ENCODE data around the genes STAT5B and HSD17B1.

- PRO-cap: no peak
Measured at GRCh38 chr17:41919498-41919859, 728 bp upstream of the ACLY start.

DNA sequence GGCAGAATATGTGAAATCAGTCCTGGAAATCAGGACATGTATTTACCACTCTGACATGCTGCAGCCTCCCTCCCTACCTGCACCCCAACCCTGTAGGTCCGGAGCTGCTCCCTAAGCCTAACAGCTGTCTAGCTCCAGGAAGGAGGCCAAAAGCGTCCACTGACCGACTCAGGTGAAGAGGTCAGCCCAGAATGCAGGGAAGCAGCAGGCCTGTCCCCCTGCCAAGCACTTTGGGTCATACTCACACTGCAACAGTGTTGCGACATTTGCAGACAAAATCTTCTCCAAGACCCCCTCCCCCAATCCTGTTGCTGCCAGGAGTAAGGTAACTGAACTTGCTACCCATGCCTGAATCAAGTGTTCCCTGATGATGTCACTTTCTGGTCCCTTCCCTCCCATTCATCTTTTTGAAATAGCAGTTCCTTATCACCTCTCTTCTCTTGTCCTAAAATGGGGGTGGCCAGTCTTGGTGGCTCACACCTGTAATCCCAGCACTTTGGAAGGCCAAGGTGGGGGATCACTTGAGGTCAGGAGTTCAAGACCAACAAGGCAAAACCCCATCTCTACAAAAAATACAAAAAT is 1.2 kb upstream of the ACLY start:
- PRO-cap: no peak

DNA sequence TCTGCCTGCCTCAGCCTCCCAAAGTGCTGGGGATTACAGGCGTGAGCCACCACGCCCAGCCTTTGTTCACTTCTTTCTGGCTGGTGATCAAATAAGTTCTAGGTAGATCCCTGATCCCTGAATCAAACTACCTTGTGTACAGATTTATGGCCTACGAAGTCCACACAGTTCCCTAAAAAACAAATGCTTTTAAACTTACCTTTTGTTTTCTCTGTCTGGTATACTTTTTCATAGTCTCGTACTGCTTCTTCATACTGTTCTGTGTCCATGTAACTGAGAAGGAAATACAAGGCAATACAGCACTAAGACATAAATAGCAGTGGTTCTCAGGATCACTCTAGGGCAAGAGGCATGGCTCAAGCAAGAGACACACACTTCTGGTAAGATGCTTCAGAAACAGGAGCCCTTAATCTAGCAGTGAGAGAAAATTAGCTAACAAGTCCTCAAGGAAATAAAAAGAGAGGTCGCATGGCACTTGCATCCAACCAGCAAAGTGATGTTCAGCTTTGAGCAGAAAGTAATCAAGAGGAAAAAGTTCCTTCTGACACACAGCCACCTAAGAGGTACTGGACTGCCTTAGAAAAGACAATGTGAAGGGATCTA is 16.9 kb downstream of the CNP start:
- PRO-cap: no peak

DNA sequence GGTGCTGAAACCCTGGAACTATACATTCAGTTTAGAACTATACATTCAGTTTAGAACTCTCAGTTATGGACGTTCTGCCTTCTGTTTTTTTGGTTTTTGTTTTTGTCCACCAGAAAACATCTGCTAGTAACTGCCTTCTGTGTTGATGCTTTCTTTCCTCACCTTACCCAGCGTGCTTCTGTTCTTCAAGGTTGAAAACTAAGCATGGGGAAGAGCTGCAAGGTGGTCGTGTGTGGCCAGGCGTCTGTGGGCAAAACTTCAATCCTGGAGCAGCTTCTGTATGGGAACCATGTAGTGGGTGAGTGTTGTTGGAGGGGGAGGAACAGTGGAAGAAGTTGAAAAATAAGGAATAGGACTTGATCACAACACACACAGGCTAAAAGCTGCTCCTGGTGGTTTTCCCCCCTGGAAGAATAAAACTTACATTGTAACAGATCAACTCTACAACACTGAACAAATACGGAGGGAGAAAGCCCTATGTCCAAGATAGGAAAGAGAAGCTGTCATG is 1.5 kb downstream of the NKIRAS2 start:
- PRO-cap: no peak

DNA sequence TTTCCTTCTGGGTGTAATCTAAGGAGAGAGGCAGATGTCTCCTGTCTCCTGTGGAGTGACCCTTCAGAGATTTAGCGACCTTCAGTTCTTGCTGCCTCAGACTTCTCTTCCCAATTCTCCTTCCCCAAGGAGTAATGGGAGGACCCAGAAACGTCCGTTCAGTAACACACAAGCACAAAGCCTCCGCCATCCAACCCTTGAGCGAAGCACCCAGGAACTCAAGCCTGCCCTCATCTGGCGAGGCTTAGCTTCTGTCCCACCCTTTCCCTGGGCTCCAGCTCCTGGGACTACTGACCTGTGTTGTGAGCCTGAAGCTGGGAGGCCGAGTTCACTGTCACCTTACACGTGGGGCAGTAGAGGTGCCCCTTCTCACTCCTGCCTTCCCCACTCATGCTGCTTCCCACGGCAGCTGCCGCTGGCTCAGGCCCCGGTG is 8.6 kb downstream of the NKIRAS2 start:
- PRO-cap: no peak

DNA sequence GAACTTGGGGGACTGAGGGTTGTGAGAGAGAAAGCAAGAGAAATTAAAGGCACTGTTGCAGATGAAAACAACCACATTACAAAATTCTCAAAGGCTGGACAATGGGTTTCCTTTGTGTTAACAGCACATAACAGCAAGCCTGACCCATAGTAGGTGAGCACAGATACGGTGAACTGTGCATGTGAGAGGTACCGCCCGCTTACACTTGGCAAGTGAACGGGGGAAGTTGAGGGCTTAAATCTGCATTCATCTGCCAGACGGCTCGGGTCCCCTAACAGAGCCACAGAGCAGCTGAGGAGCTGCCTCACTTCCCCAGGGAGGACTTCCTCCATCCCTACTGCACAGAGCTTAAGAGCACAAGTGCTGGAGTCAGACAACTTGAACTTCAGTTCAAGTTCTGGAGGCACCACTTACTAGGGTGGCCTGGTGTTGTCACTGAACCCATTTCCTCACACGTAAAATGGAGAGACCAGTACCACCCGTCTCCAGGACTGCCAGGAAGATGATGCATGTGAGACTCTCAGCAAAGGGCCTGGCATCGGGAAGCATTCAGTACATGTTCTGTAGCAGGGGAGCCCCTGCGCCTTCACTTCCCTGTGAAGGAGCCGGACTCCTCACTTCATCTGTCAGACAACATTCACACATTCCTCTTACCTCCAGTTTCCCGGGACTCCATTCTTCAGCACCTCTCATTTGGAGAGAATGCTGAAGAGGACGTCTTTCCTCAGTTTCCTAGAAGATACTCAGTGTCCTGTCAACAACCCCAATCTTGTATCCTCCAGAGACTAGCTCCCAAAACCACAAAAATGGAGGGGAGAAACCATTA is 13.3 kb downstream of the RAB5C start:
- PRO-cap: no peak

GRCh38 chr17:42248592-42249301 is 27.4 kb downstream of the STAT5B start:
- PRO-cap: bidirectional peak, plus-strand start at chr17:42248878, minus-strand start at chr17:42248709

- PRO-cap: no peak
Measured at GRCh38 chr17:42249875-42250570, 26.2 kb downstream of the STAT5B start.

DNA sequence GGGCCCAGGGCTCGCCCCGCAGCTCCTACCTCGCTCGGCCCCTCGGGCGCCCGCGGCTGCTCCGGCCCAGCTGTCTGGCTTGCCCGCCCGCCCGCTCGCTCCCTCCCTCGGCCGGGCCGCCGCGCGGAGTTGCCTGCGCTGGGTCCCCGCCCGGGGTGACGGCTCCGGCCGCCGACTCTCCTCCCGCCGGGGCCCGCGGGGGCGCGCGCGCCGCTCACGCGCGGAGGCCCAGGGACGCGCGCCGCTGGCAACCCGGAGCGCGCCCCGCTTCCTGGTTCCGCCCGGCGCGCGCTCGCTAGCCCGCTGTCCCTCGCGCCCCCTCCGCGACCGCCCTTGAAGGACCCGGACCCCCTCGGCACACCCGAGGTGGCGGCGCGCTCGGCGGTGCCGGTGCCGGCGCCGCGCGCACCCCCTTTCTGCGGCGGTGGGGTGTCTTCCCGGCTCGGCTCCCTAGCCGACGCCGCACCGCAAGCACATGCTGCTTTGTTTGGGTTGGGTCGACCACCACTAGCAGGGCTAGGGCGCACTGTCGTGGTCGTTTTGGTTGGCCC is at the start of gene STAT5B:
TSS of gene STAT5B (minus strand) at position 173 of the 551 bp plus-strand sequence.
- PRO-cap: bidirectional peak, plus-strand start at position 358 of the sequence, minus-strand start at position 157 of the sequence

- PRO-cap: no peak
Measured at GRCh38 chr17:42294190-42295088, 6.1 kb downstream of the STAT5A start.

DNA sequence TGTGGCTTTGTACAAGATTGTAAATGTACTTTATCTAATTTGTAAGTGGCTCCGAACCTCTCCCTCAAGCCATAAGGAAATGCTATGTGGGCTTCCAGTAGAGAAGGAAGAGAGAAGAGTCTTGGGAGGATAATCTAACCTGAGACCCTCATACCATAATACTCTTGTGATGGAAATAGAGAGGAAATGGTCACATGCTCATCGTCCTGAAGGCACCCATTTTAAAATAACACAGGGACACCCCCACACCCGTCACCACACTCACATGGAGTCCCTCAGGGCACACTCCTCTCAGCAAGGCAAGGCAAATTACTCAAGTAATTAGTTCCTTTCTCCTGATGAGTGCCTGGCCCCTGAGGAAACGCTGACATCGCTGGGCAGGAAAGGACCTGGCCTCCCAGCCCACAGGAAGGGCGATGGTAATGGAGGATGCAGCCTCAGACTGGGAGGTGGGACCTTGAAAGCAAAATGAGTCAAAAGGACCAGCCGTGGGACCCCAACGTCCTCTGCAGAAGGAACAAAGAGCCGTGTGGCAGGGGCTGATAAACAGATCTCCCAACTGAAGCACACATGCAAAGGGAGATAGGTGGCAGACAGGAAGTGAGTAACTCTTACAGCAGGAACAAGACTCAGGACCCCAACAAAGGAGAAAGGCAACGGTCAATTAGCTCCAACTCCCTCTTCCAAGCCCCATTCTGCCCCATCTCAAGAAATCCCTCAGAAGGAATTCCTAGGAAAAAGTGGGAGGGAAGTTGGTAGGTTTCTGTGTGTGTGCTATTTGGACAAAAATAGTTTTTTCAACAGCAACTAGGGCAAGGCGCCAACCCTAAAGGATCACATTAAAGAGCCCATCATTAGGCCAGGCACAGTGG is 31.5 kb downstream of the STAT5A start:
- PRO-cap: bidirectional peak, plus-strand start at position 405 of the sequence, minus-strand start at position 371 of the sequence; bidirectional peak, plus-strand start at position 791 of the sequence, minus-strand start at position 516 of the sequence

DNA sequence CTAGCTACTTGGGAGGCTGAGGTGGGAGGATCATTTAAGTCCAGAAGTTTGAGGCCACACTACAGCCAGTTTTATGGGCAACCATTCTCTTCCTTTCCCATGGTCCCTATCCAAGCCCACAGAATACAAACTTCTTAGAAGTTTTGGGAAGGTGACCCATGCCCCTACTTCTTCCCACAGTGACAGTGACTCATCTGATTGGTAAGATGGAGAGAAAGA is 47.8 kb downstream of the STAT3 start:
- PRO-cap: no peak

DNA sequence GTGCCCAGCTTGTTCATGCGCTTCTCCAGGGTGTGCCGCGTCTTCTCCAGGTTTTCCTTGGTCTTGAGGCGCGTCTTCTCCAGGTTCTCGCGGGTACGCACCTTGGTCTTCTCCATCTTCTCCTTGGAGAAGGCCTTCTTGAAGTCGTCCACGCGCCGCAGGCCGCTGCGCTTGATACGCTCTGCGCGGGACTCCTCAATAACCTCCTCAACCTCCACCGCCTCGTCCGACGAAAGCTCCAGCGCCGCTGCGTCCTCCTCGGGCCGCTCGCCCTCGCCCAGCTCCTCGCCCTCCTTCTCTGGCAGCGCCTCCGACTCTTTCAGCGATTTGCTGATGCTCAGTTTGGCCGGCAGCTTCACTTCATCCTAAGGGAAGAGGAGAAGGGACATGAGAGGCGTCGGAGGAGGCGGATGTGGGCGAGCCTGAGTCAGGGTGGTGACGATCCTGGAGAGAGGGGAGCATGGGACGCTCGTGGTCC is 16.8 kb upstream of the STAT3 start:
- PRO-cap: no peak

DNA sequence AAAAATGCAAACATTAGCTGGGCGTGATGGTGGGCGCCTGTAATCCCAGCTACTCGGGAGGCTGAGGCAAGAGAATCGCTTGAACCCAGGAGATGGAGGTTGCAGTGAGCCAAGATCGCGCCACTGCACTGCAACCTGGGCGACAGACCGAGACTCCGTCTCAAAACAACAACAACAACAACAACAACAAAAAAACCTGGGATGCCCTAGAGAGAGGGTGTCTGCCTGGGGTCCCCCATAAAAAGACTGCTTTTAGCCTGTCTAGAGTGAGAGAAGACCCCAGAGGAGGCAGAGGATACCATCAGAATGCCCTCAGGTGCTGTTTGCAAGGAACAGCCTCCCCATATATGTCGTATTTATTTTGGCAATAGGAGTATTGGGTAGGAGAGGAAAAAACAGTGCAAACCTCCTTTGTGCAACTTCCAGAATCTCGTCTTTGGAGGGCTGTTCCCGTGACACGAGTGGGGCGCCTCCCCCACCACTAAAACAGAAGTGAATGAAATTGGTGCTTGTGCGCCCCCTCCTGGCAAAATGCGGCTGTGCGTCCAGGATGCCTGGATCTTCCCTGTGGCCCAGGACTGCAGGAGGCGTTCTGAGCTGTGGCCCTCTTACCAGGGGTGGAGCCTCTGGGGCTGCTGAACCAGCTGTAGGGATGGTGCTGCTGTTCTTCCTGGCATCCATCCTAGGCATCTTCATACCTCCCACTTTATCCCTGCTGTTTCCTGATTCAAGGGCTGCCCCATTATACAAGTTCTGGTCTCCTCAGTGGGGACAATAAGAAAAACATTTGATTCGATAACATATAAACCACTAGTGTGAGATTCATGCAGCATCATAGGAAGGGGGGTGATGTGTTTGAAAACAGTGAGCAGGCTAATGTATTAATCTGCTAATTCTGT is 18.7 kb upstream of the NAGLU start:
- PRO-cap: no peak

DNA sequence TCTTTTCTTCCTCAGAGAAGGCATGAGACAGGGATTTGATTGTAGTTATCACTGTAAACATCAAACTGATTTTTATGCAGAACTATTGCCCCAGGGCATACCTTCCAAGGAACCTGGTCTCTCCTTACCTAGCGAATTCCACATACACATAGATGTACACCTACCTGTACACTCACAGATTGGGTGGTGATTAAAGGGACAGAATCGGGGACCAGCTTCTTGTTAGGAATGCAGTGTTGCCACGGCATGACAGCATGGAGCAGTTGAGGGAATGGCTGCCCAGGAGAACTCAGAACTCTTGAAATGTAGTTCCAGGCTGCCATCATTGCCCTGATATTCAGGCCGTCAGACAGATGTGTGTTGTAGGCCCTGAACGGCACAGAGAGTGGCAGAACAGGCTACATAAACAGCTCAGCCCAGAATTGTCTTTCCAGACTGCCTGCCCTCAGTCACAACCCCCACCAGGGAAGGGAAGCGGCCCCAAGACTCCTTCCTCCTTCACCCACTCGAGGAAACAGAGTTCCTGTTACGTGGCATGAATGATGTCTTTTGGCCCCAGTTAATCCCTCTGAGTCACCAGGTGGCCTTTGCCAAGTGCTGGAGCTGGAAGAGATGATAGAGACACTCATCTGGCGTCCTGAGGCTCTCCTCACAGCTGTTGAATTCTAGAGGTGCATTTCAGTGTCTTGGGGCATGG is 17.8 kb upstream of the NAGLU start:
- PRO-cap: bidirectional peak, plus-strand start outside the sequence, minus-strand start at position 387 of the sequence

DNA sequence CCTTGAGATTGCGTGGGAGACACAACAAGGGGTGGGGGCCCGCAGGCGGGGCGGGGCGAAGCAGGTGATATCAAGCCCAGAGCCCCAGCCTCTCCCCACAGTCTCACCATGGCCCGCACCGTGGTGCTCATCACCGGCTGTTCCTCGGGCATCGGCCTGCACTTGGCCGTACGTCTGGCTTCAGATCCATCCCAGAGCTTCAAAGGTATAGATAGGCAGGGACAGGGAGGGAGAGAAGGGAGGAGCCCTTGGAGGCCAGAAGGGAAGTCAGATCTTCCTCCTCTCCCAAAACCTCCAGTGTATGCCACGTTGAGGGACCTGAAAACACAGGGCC is at the start of gene HSD17B1:
TSS of gene HSD17B1 (plus strand) at position 98 of the 334 bp plus-strand sequence.
- PRO-cap: no peak

DNA sequence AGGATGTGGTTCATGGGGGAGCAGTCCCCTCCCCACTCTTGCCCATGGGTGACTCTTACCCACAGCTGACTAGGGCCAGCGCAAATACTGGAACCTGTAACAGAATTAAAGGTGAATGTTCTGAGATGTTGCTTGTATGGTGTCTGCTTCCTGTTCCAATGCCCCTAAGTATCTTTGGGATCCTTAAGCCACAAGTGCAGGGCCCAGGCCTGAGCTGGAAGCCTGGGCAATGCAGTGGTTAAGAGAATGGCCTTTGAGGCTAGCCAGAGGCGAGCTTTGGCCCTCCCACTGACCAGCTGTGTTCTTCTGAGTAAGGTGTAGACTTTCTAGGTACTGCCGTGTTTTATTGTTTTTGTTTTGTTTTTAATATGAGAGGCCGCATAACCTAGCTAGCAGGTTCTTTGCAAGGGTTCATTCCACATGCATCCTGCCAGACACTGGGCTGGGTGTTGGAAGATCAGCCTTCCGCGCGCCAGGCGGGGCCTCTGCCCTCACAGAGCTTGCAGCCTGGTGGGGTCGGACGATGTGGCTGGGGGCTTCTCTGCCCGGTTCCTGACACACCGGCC is 665 bp upstream of the MLX start:
- PRO-cap: no peak

GRCh38 chr17:42573769-42574294 is 3.7 kb downstream of the PSMC3IP start:
- PRO-cap: no peak

DNA sequence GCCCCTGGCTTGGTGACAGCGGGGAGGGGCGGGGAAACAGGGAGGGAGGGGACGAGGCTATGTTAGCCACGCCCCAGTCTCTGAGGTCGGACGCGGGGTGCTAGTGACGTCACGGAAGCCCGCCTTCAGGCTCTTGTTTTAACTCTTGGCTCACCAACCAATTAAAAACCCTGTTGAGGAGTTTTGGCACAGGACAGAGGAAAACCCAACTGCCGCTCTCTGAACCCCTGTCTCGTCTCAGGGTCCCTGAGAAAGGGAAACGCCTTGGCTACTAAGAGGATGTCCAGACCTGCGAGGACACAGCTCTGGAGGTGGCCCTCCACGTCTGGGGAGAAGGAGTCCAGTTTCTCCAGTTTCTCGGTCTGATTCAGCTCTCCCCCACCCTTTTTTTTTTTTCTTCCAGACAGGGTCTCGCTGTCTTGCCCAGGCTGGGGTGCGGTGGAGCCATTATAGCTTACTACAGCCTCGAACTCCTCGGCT is 450 bp upstream of the PLEKHH3 start:
- PRO-cap: unidirectional peak, plus-strand start at position 286 of the sequence

DNA sequence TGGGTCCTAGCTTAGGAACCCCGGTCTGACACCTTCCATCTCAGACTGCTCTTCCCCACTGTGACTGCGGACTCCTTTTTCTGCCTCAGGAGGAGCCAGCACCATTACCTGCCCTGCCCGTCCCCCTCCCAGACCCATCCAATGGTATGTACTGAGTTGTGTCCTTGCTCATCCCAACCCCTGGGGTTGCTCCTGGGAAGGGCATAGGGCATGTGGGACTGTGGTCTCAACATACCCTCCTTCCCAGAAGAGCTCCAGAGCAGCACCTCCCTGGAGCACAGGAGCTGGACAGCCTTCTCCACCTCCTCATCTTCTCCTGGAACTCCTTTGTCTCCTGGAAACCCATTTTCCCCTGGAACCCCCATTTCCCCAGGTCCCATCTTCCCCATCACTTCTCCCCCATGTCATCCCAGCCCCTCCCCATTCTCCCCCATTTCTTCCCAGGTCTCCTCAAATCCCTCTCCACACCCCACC is 3.9 kb downstream of the COA3 start:
- PRO-cap: no peak